Occipital lobe (tissue), 2 donors: Measurements from ENCODE around the gene CDC42BPA.

GRCh38 chr1:226656205-226656935 lies 82.7 kb downstream of the ITPKB start:
- RAMPAGE, long total RNA, result no peak

DNA sequence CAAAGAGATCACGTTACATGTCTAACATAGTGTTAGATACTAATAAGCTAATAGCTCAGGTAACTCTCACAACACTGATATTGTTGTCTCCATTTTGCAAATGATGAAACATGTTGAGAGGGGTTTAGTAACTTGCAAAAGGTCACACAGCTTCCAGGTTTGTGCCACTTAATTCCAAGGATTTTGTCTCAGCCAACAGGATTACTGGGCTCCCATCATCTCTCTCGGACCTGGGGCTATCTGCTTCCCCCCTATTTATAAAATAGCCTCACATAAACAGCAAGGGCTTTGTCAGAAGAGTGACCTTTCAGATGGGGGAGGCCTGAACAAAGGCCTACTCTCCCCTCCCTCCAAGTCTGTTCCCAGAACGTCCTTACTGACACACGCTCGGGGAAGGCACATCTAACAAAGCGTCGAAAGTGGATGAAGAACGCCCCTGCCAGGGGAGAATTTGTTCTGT lies 81.4 kb downstream of the ITPKB start:
- RAMPAGE, long total RNA, result no peak

- RAMPAGE, long total RNA, result no peak
Observed at GRCh38 chr1:226691198-226691683, 47.8 kb downstream of the ITPKB start.

GRCh38 chr1:226697751-226698351 lies 41.2 kb downstream of the ITPKB start:
- RAMPAGE, long total RNA, result no peak

GRCh38 chr1:226708256-226709429 lies 30.4 kb downstream of the ITPKB start:
- RAMPAGE, long total RNA, result no peak

DNA sequence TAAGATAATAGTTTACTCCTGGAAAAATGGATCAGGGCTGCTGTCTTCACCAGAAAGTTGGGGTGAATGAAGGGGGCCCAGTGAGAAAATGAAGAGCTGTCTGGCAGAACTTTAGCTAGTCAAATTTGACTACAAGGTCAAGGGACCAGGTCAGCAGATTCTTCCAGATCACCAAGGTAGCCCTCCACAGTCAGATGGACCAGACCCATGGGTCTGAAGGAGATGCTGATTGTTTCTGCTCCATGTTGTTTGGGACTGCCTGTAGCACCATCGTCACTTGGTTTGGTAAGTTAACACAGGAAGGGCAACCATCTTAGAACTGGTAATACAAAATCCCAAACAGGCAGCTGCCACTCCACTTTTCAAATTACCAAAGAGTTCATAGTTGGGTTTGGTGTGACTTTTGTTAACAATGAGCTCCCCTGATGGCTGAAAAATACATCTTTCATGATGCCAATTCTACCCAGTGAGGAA lies 9.0 kb downstream of the ITPKB start:
- RAMPAGE, long total RNA, result no peak

DNA sequence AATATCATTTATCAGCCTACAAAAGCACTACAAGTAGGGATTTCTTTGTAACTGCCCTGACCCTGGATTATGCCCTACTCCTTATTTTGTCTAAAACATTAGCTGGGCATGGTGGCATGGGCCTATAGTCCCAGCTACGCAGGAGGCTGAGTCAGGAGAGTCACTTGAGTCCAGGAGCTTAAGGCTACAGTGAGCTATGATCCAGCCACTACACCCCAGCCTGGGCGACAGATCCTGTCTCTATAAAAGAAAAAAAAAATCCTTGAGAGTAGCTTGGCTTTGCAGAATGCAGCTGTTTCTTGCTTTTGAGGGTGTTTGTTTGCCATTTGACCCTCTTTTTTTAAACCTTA lies 55.8 kb upstream of the PSEN2 start:
- RAMPAGE, long total RNA, result no peak

DNA sequence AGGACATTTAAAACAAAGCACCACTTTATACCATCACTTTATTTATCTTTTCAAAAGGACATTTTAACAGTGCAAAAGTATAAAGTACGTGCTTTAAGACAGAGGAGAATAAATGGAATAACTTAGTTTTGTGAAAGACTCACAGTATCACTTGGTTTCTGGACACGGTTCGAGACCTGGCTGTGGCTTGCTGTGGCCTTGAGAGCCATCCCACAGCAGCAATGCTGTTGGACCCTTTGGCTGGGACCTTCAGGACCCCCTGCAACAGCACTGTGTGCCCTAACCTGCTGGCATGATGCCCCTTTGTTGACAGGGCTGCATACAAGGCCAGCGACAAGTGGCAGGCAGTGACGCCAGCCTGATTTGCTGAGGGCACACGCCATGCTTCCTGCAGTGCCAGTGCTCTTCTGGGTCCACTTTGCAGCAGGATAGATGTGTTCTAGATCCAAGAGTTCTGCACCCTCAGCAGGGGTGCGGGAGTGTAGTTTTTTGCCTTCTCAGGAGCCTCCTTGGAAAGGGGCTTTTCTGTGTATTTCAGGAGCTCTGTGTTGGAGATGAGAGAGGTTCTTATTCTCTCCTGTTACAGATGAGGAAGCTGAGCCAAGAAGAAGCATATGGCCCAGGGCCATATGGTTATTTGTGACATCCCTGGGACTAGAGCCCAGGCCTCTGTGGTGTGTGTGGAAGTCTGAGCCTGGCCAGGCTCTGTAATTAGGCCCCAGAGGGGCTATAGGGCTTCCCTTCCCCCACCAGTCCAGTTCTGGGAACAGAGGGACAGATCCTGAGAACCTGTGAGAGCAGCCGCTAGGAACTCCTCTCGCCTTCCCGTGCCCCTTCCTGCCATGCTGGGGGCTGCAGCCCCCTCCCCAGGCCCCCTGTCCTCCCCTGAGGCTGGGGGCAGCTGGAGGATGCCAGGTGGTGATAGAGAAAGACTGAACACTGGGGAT lies 33.0 kb downstream of the COQ8A start:
- RAMPAGE, long total RNA, result no peak

DNA sequence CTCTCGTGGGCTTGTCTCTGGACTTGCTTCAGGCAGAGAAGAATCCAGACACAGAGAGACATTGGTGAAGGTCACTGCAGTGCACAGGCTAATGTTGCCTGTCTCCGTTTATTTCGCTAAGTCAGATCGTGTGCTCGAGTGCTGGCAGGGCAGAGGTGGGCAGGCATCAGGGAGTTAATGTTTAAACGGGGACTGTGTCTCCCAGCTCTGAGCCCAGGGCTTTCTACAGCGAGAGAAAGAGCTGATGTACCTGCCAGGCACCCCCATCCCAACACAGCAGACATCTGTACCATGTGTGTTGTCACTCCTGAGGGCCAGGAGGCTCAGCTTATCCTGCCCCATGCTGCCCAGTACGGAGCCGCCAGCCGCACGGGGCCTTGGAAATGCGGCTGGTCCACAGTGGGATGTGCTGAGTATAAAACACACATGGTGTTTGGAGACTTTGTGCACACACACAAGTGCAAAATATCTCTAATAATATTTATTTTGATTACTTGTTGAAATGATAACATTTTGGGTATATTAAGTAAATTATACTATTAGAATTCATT lies 35.0 kb downstream of the COQ8A start:
- RAMPAGE, long total RNA, result no peak

GRCh38 chr1:227096340-227097712 lies 156.7 kb downstream of the COQ8A start:
- RAMPAGE, long total RNA, result no peak

- RAMPAGE, long total RNA, result no peak
Observed at GRCh38 chr1:227285498-227286253, 32.6 kb downstream of the CDC42BPA start.

GRCh38 chr1:227317665-227318667 lies at the start of gene CDC42BPA:
Gene CDC42BPA (minus strand): TSS chr1:227318492.
- RAMPAGE, long total RNA, result no peak

- RAMPAGE, long total RNA, result no peak
Observed at GRCh38 chr1:227323226-227323661, 5.0 kb upstream of the CDC42BPA start.

- RAMPAGE, long total RNA, result no peak
Observed at GRCh38 chr1:227887619-227888291, 60.0 kb downstream of the WNT9A start.

DNA sequence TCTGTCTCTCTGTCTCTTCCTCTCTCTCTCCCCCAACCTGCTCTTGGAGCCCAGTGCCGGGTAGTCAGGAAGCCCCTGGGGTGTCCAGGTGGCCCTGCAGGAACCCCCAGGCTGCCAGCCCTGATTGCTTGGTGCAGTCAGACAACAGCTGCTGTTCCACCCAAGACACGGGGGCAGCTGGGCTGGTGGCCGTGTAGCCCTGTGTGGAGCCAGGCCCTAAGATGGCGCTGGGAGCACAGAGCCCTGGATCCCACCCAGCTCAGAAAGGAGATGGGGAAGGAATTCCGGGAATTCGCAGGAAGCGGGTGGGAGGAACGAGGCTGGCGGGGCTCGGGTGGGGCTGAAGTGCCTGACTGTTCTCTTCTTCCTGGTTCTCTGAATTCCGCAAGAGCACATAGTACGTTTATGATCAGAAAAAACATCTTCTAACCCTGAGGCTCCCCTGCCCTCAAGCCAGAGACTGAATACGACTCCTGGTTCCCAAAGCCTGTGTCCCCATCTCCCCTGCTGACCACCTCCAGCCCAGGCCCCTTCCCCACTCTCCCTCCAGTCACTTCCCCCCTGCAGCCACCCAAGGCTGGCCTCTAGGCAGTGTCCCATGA lies 55.1 kb downstream of the WNT9A start:
- RAMPAGE, long total RNA, result no peak

DNA sequence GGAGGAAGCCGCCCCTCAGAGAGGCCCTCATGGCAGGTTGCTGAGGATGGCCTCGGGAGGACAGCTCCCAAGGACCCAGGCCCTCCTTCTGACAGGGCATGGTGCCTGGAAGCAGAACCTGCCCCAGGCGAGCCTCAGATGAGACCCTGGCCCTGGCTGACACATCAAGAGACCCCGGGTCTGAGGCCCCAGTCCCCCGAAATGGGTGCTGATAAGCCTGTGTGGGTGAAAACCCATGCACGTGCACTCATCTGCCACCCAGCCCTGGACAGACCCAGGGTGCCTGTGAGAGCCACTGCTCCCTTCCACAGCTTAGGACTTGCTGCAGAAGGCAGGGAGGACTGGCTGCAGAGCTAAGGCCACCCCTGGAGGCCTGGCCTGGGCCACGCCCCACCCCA lies 33.8 kb downstream of the WNT9A start:
- RAMPAGE, long total RNA, result no peak

DNA sequence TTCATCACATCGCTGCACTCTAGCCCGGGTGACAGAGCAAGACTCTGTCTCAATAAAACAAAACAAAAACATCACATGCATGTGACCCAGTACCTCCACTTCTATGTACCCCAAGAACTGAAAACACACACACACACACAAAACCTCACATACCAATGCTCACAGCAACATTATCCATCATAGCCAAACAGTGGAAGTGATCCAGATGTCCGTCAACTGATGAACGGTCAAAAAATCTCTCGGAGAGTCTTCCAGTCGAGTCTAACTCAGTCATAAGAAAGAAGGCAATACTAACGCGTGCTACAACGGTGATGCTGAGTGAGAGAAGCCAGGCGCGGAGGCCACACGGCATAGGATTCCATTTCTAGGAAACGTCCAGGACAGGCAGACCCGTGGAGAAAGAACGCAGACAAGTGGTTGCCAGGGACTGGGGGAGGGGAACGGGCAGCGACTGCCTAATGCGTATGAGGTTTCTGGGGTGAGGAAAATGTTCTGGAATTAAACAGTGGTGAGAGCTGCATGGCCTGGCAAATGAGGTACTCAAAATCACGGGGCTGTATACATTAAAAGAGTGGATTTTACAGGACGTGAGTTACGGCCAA lies 3.7 kb downstream of the WNT9A start:
- RAMPAGE, long total RNA, result no peak

DNA sequence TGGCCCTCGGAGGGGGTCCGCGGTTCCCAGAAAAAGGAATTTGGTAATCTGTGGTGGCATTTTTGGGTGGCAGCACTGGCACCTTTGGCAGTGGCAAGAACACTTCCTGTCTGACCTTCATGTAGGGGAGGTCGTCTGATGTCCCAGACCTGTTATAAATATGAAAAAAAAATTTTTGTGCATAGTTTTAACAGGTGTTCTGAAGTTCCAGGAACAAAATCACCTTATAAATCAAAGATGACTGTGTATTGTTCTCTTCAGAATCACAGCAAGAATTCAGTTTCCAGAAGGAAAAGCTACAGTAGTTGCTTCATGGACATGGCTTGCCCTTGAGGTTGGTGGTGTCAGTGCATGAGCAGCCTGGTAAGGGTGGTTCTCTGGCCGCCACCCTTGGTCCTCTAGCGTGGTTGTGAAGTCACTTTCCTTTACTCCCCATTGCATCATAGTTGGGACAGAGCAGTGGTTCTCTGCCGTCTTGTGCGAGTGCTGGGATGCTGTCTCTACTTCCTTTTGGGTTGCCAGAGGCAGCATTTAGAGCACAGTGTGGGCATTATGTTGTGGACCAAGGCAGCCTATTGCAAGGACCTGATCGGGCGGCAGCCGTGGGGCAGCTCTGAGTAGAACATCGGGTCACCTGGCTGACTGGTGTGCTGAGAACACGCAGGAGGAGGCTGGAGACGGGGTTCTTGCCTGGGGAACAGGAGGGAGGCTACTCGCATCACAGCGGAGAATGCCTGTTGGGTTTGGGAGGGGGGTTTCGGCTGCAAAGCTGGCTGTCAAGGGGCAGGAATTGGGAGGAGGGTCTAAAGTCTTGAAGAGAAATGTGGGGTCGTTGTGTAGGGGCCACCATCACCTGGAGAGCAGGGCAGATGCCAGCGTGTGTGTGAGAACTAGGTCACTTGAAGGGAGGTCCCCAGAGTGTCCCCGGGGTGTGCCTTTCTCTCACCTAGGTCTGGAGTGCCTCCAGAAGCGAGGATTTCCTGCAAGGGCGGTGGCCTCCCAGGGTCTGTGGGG lies 6.2 kb downstream of the ARF1 start:
- RAMPAGE, long total RNA, result no peak

DNA sequence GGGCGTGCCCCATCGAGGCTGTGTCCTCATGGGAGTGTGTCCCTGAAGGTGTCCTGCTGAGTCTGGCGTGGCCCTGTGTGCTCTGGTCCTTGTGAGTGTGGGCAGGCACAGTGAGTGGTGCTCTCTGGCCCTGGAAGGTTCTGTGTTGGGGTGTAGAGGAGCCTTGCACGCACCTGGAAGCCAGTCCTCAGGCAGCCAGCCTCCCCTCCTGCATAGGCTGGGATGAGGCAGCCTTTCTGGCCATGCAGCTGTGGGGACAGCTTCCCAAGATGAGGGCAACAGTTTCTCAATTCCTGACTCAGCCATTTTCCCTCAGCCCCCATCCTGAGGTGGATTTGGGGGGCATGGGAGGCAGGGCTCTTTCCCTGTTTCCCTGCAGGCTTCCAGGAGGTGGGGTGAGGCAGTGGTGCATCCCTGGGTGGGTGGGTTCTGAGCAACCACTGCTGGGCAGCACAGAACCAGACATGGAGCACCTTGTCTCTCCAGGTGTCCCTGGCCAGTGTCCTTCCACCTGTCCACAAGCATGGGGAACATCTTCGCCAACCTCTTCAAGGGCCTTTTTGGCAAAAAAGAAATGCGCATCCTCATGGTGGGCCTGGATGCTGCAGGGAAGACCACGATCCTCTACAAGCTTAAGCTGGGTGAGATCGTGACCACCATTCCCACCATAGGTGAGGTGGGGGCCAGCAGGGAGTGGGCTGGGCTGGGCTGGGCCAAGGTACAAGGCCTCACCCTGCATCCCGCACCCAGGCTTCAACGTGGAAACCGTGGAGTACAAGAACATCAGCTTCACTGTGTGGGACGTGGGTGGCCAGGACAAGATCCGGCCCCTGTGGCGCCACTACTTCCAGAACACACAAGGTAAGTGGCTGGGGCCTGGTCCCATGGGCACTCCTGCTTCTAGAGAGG lies 6.3 kb downstream of the C1orf35 start:
- RAMPAGE, long total RNA, result no peak

GRCh38 chr1:228101347-228101850 lies 1.7 kb downstream of the C1orf35 start:
- RAMPAGE, long total RNA, result no peak